REH cell (cell line): ENCODE measurements around a stretch of chr9.

- PRO-cap: no peak
Observed at GRCh38 chr9:92405755-92406469, 1.5 kb upstream of the OGN start.

DNA sequence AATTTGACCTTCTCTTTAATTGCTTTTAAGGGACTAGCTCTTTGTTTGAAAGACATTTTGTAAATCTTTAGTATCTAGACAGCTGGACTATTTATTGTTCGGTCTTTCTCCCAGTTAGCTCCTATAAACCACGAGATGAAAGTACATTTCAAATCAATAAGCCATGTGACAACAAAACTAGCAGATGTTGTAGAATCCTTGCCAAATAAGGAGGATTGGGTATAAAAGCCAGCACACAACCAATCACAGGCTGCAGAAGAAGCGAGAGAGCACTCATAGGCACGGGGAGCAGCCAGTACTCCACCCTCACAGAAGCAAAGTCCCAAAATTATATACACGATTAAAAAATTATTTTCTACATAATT lies 8.1 kb upstream of the OMD start:
- PRO-cap: no peak

DNA sequence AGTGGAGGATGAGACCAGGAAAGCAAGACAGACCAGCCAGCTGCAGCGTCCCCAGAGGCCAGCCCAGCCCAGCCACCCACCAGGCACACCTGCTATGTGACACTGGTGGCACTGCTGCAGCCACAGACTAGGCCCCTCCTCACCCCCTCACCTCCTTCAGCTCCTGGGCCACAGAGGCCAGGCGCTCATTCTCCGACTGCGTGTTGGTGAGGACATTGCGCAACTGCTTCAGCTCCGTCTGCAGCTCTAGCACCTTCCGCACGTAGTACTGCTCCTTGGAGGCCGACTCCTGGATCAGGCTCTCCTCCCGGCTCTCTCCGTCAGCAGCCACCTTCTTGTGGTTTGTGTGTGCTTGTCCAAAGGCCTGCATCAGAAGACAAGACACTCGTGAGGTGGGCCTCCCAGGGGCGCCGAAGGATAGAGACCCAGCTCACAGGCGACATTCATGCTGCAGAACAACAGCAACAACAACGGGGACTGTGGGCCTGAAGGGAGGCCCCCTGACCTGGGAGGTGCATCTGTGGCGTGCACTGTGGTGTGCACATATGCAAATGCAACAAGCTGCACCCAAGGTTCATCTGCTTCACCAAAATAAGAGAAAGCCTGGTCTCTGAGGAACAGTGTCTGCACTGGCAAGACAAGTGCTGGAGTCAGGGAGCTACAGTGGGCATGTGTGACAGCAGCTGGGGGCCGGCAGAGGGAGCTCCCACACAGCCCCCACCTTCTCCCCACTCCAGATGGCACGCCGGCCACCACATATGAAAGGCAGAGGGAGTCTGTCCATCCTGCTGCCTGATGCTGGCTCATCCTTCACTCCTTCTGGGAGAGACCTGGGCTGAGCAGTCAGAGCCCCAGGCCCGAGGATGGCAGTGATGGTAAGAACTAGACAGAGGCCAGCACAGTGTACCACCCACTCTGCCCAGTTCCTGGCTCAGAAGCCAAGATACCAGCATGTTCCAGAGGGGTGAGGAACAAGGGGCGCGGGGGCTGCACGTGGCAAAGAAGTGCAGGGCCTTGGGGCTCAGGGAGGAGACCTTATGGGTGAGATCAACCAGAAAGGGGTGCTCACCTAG lies 35.4 kb downstream of the BICD2 start:
- PRO-cap: no peak

GRCh38 chr9:93020890-93021488 lies 37.5 kb upstream of the SUSD3 start:
- PRO-cap: no peak

- PRO-cap: bidirectional peak, plus-strand start at chr9:93033764, minus-strand start at chr9:93033594
Observed at GRCh38 chr9:93033332-93034234, 24.9 kb upstream of the SUSD3 start.

DNA sequence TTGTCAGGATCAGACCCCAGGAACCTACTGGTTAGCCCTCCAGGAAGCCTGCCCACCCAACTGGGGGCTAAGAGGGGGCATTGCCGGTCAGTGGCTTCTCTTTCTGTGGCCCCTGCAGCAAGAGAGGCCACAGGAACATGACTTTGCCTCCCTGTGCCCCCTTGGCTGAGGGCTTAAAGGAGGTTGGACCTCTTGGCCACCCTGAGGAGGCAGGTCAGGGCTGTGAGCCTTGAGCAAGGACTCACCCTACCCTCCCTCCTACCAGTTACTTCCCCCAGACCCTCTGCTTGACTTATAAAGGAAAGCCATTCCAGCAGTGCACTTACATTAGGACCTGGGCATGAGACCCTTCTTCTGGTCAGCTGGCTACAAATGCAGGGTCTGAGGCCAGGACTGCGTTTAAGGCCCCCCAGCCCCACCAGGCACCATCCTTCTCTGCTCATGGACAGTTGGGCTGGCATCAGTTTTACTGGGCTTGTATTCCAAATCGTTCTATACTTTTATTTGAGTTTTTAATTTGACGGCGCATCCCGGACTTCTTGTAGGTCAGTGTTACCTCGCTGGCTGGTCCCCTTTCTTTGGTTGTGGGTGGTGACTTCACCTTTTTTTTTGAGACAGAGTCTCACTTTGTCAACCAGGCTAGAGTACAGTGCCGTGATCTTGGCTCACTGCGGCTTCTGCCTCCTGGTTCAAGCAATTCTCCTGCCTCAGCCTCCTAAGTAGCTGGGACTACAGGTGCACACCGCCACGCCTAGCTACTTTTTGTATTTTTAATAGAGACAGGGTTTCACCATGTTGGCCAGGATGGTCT lies 5.2 kb downstream of the SUSD3 start:
- PRO-cap: no peak

DNA sequence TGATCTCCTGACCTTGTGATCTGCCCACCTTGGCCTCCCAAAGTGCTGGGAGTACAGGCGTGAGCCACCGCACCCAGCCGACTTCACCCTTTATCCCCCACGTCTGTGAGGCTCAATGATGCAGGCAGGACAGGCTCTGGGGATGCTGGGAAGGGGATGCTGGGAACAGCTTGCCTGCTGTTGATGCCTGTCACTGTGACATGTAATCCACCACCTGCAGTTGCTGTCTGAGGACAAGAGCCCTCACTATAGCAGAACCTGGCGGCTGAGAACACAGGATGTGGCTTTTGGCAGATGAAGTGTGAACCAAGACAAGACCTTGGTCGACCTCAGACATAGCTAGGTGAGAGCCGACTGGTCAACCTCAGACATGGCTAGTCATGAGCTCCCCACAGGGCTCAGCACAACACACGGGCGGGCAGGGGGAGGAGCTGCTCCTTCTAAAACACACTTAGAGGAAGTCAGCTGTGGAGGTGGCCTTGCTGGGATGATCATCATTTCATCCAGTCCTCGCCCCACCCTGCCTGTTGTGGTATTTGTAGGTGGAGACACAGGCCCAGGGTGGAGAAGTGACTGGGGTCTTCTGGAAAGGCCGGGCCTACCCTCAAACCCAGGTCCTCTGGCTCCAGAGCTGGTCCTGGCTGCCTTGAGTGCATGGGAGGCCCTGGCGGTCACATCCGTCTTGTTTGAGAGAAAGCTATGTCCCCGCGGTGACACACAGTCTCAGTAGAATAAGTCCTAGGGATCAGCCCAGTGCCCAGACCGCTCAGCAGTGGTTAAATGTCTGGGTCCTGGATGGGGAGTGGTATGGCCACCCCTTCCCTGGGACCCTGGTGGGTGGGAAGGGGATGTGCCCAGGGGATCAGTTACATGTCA lies 6.0 kb downstream of the SUSD3 start:
- PRO-cap: no peak

- PRO-cap: bidirectional peak, plus-strand start at chr9:93095689, minus-strand start at chr9:93095605
Observed at GRCh38 chr9:93095169-93096063, 601 bp upstream of the CARD19 start.

DNA sequence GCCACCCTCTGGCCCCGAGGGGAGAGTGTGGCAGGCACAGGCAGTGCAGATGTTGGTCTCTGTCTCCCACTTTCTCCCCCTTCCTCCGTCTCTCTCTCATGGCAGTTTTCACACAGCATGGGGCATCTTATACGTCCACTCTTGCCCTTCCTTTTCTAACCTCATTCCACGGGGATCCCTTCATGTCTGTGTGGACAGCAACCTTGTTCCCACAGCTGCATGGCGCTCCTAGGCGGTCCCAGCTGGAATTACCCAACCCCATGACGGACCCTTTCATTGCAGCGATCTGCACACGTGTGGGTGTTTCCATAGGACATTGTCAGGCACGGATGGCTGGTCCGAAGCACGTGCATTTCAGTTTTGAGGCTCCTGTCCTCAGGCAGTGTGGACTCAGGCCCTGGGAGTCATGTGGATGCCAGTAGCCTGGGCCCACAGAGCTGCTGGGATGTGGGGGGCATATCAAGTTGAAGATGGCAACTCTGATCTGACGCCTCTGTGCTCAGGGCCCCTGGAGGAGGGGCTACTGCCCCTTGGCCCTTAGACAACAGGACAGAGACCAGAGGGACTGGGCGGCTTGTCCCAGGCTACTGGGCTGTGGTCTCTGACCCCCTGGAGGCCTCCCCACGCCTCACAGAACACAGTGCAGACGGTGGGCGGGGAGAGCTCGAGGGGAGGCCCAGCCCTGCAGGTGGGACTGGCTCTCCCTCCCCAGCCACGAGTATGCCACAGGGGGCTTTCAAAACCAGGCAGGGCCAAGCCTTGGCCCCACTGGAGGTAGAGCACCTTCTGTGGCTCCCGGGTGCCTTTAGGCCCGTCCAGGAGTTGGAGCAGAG lies 15.1 kb downstream of the CARD19 start:
- PRO-cap: no peak

GRCh38 chr9:93120481-93121215 lies 13.4 kb downstream of the NINJ1 start:
- PRO-cap: no peak

DNA sequence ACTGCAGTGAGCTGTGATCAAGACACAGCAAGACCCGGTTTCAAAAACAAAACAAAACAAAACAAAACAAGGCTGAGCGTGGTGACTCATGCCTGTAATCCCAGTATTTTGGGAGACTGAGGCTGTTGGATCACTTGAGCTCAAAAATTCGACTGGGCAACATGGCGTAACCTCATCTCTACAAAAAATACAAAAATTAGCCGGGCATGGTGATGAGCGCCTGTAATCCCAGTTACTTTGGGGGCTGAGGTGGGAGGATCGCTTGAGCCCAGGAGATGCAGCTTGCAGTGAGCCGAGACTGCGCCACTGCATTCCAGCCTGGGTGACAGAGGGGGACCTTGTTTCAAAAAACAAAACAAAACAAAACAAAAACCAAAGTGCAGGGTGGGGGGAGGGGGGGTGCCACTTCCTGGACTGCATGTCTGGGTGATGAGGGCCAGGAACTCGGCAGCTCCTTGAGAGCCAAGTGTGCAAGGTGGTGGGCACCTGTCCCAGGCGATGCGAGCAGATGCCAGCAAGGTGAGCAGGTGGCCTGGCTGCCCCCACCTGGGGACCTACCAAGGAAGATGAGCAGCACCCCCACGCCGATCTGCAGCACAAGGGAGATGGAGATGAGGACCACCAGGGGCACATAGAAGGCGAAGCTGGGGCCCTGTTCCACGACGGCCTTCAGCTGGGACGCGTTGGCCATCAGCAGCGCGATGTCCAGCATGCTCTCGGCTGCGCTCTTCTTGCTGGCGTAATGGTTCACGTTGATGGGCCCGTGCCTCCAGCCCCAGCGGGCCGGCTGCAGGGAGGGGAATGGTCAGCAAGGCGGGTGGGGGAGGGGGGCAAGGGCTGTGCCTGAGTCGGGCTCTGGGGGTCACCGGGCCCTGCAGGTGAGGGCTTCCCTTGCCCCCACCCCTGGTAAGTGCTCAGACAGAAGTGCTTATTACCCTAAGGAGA lies 7.9 kb downstream of the NINJ1 start:
- PRO-cap: no peak

DNA sequence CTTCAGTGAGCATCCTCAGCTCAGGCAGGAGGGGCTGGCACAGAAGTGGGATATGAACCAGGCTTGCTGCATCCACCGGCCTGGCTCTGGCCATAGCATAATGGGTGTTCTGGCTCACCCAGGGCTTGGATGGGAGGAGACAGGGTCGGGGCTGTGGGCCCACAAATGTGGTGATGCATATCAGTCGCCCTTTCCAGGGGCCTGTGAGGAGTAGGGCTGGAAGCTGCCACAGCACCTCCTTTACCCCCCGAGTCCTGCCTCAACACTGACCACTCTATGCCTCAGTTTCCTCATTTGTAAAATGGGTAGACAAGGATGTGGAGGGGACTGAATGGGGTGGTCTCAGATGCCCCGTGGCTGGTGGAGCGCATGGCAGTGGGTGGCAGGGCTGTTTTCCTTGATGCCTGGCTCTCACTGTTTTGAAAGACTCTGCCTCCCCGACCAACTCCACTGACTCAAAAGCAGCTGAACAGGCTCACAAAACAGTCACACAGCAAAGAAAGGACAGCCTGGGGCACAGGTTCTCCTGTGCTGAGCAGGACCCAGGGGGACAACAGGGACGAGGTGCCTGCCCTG lies 3.6 kb downstream of the NINJ1 start:
- PRO-cap: no peak

DNA sequence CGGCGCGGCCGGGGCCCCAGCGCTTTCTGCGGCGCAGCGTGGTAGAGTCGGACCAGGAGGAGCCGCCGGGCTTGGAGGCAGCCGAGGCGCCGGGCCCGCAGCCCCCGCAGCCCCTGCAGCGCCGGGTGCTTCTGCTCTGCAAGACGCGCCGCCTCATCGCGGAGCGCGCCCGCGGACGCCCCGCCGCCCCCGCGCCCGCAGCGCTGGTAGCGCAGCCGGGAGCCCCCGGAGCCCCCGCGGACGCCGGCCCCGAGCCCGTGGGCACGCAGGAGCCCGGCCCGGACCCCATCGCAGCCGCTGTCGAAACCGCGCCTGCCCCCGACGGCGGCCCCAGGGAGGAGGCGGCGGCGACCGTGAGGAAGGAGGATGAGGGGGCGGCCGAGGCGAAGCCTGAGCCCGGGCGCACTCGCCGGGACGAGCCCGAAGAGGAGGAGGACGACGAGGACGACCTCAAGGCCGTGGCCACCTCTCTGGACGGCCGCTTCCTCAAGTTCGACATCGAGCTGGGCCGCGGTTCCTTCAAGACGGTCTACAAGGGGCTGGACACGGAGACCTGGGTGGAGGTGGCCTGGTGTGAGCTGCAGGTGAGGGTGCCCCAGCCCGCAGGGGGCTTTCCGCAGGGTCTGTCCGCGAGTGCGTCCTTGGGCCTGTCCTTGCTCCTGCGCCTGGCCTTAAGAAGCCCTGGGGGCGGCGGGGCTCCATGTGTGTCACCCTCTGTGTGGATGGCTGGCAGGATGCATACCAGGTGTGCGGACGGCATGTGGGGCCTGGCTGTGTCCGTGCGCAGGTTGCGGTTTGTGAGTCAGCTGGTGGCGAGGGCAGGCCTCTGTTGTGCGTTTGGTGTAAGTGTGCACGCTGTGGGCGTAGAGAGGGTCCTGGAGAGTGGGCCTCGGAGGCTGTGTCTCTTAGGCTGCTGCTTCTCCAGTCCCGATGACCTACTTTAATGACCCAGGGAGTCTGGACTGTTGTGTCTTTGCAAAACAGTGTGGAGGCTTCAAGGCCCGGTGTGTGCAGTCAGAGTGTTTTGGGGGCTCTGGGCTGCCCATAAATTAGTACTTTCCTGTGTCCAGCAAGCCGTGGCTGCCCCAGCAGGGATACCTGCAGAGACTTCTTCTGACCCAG lies 1.4 kb downstream of the WNK2 start:
- PRO-cap: no peak

DNA sequence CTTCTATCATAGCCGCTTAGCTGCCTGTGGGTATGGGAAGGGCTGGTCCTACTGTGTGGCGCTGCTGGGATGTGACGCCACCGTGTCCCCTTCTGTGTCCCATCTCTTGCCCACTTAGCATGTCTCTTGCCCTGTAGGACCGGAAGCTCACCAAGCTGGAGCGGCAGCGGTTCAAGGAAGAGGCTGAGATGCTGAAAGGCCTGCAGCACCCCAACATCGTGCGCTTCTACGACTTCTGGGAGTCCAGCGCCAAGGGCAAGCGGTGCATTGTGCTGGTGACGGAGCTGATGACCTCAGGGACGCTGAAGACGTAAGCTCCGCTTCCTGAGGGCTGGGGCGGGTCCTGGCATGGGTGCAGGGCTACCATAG lies 45.6 kb downstream of the WNK2 start:
- PRO-cap: no peak

DNA sequence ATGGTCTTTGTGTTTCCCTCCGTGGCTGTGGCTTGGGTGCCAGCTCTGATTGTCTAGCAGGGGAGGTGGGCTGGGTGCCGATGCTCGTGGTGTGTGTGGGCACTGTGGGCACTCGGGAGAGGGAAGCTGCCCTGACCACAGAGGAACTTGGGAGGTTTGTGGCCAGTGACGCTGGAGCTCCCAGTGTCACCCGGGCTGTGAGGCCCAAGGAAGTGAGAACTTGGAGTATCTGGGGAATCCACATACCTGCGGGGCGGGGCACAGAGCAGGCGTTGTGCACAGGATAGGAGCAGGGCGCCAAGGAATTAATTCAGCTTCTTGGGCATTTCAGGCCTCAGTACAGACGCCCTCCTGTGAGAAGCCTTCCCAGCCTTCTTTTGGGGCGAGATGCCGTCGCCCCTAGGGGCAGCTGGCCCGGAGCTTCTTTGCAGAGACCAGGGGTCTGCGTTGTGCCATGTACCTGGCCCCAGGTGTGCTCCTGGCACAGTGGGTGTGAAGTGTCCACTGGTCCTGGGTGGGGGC lies 47.5 kb downstream of the WNK2 start:
- PRO-cap: no peak

DNA sequence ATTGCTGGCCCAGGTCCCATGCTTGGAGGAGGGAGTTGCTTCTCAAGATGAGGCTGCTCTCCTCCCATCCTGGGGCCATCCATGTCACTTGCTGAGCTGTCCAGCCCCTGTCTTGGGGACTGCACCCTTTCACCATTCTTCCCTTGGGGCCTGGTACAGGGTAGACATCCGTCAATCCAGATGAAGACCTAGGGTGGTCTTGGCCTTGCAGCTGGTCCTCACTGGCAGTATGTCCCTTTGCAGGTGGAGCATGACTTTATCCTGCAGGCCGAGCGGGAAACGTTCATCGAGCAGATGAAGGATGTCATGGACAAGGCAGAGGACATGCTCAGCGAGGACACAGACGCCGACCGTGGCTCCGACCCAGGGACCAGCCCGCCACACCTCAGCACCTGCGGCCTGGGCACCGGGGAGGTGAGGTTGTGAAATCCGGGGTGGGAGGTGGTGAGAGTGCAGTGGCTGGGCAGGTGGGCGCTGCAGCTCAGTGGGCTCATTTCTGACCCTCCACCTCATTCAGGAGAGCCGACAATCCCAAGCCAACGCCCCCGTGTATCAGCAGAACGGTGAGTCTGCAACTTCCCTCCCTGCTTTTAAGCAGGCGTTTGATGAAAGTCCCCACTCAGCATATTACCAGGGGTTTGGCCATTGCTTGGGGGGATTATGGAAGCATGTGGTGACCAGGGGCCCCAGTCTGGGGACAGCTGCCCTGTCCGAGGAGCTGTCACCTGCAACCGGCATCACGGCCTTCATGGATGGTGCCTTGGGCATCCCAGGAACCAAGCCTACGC lies 83.8 kb downstream of the WNK2 start:
- PRO-cap: no peak

DNA sequence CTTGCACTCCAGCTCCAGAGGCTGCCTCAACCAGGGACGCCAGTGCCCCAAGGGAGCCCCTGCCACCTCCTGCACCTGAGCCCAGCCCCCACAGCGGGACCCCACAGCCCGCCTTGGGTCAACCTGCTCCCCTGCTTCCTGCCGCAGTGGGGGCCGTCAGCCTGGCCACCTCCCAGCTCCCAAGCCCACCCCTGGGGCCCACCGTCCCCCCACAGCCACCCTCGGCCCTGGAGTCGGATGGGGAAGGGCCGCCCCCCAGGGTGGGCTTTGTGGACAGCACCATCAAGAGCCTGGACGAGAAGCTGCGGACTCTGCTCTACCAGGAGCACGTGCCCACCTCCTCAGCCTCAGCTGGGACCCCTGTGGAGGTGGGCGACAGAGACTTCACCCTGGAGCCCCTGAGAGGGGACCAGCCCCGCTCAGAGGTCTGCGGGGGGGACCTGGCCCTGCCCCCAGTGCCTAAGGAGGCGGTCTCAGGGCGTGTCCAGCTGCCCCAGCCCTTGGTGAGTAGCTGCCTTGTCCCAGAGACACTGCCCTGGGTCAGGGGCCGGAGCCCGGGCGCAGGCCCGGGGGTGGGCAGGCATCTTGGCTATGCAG lies 105.3 kb downstream of the WNK2 start:
- PRO-cap: no peak

GRCh38 chr9:93345714-93346844 lies 105.4 kb upstream of the FAM120A start:
- PRO-cap: no peak

- PRO-cap: unidirectional peak, plus-strand start at chr9:93450853; bidirectional peak, plus-strand start at chr9:93451732, minus-strand start at chr9:93451516
Observed at GRCh38 chr9:93450674-93451633, 531 bp upstream of the FAM120A start.

GRCh38 chr9:93575673-93576230 lies 632 bp upstream of the PHF2 start:
- PRO-cap: bidirectional peak, plus-strand start at chr9:93575895, minus-strand start at chr9:93575865; bidirectional peak, plus-strand start at chr9:93576132, minus-strand start at chr9:93576060